H4 (cell line): ENCODE results near the gene MINDY2.

- RAMPAGE, long total RNA = no peak
Measured at GRCh38 chr15:58628380-58629204, 120.9 kb downstream of the ADAM10 start.

DNA sequence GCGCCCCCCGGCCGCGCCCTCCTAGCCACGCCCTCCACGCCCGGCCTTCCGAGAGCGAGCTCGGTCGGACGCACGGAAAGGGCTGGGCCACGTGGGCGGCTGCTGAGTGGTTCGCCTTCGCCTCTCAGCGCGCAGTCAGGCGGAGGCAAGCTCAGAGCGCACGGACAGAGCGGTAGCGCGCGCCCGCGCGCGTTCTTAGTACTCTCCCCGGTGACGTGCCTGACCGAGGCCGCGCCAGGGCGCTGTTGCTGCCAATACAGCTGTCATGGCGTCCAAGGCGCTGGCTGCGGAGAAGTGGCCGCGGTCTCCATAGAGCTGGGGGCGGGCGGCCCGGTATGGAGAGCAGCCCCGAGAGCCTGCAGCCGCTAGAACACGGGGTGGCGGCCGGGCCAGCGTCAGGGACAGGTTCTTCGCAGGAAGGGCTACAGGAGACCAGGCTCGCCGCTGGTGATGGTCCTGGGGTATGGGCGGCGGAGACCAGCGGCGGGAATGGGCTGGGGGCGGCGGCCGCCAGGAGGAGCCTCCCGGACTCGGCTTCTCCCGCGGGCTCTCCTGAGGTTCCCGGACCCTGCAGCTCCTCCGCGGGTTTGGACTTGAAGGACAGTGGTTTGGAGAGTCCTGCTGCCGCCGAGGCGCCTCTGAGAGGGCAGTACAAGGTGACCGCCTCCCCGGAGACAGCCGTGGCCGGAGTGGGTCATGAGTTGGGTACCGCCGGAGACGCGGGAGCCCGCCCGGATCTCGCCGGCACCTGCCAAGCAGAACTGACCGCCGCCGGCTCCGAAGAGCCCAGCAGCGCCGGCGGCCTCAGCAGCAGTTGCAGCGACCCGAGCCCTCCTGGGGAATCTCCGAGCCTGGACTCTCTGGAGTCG lies at the start of gene MINDY2:
TSS of gene MINDY2 (plus strand) at position 242 of the 869 bp plus-strand sequence.
- RAMPAGE, long total RNA = no peak

DNA sequence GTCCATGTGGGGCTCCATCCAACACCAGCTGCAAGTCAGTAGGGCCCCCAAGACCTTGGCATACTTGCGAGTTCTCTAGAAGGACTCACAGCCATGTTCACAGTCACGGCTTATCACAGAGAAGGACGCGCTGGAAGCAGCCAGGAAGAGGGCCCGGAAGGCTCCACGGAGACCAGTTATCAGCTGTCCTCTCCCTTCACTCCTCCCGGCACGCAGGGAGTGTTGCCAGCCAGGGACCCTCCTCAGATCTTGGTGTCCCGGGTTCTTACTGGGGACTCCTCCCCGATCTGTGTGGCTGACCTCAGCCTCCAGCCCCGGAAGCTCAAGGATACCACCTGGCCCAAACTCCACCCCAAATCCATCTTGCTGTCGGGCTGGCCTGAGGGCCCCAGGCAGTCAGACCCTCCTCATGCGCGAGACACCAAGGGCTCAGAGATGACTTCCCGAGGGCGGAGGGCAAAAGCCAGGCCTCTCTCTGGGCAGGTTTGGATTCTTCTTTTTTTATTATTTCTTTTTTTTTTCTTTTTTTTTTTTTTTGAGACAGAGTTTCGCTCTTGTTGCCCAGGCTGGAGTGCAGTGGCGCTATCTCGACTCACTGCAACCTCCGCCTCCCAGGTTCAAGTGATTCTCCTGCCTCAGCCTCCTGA lies 67.9 kb downstream of the SLTM start:
- RAMPAGE, long total RNA = no peak

DNA sequence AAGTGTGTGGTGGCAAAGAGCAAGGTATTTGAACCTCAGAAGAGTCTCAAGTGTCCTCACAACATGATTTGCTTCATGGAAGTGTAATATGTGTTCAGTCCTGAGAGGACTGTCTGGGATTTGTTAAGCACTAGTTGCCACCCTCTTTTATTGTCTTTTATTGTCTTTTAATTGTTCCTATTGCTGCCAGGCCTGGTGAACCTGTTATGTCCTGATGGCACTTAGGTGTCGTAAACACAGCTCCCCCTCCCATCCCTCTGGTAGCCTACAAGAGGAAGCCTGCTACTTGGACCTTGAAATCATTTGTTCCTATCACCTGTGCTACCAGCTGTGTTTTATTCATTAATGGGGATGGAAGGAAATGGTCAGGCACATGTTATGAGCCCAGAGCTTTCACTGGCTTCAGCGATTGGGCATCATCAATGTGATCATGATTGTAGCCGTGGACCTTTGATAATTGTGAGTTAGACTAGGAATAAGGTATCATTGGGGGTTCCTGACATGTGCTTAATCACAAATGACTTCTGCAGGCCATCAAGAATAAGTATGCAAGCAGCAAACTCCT lies 19.4 kb downstream of the CCNB2 start:
- RAMPAGE, long total RNA = no peak

GRCh38 chr15:59169201-59170034 lies 37.2 kb upstream of the LDHAL6B start:
- RAMPAGE, long total RNA = no peak

GRCh38 chr15:59237007-59237691 lies 30.5 kb downstream of the LDHAL6B start:
- RAMPAGE, long total RNA = no peak

- RAMPAGE, long total RNA = no peak
Measured at GRCh38 chr15:59273185-59273786, 66.6 kb downstream of the LDHAL6B start.

DNA sequence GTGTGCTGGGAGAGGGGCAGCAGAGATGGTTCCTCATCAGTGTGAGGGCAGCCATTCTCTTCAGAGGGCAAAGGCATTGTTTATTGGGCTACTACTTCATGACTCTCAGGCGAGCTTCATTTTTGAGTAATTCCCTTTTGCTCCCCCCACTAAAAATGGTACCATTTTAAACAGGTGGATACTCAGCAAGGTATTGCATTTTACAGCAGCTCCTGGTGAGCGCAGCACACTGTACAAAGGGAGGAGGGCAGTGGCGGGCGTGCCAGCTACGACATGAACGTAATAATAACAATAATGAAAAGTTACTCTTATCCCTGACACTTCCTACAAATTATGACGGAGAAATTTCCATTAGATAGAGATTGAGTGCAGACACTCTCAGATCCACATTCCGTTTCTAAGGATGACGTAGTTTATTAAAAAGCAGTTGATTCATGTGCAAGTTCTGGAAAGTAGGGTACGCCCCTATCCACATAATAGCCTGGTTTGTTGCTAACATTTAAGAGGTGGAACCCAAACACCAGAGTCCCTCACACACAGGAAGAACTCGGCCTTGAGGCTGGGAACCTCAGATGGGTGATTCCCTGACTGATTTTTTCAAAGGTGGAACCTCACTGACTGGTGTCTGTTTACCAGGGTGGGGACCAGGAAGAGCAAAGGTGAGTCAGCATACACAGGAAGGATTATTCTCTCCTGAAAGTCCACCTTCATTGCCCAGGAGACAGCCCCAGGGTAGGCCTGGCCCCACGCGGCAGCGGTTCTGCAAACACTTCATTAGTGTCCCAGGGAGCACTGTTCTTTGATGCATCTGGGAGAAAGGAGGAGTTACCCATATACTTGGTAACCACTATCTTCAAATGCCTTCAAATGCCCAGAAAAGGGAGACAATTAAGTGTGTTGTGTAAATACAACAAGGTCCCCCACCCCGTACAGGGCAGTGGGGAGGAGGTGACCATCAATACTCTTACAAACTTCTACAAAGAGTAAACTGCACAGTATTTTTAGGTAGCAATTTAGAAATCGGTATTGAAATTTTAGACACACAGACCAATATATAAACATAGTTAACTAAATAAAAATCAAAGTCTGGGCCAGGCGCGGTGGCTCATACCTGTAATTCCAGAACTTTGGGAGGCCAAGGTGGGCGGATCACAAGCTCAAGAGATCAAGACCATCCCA lies 69.9 kb downstream of the LDHAL6B start:
- RAMPAGE, long total RNA = no peak

GRCh38 chr15:59292338-59292963 lies 80.2 kb downstream of the MYO1E start:
- RAMPAGE, long total RNA = no peak

- RAMPAGE, long total RNA = no peak
Measured at GRCh38 chr15:59293946-59294273, 78.8 kb downstream of the MYO1E start.

DNA sequence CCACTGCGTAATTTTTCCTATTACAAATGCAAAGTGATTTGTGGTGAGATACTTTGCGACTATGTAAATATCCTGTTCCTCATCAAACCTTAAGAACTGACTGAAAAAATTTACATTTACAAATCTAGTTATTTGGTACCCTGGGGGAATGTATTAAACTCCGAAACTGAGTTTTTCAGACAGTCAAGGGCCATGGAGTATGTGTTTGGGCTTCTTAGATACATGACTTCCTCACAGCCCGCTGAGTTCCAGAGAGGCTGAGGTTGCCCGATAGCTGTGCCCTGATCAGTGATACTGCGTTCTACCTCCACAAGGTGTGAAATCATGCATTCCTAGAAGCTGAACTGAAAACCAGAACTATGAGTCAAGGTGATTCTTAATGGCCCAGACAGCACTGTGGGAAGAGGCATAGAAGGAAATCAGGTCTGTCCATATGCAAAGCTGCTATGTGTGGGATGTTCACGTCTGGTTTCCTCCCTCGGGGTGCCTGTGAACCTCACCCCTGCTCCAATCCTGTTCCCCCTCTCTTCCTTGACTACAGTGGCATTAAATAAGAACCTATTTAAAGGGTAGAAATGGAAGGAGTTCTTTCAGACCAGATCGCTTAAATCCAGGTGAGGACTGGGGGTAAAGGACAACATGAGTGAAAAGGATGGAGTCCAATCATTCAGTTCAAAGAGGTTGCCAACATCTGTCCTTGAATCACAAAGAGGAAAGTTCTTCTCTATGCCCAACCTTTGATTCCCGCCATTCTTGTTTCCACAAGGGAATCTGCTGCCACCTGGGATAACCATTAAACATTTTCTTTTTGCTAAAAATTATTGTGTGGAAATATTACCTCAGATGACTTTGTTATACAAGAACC lies 74.3 kb downstream of the MYO1E start:
- RAMPAGE, long total RNA = no peak

DNA sequence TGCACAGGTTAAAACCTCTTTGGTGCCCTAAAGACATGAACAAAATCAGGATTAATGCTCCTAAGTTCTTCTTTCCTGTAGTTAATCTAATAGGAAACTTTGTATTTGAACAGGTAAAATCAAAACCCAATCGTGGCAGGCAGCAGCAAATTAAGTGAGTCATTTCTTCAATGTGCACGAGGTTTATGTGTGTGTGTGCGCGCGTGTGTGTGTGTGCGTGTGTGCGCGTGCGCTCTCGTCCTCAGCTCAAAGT lies 851 bp downstream of the FAM81A start:
- RAMPAGE, long total RNA = no peak

- RAMPAGE, long total RNA = no peak
Measured at GRCh38 chr15:59662309-59662602, 4.9 kb upstream of the GTF2A2 start.

DNA sequence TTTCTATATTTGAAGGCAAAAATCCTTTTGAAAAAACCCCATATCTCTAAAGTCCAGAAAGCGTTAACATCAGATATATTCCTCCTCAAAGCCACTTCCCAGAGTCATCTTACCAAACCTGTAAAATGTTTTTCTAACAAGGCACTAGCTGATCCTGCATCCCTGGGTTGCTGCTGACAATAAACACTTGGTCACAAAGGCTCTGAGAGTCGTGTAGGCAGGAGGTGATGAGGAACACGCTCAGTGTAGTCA lies 73.3 kb downstream of the FOXB1 start:
- RAMPAGE, long total RNA = no peak

GRCh38 chr15:60348725-60349133 lies 49.1 kb downstream of the ANXA2 start:
- RAMPAGE, long total RNA = no peak

DNA sequence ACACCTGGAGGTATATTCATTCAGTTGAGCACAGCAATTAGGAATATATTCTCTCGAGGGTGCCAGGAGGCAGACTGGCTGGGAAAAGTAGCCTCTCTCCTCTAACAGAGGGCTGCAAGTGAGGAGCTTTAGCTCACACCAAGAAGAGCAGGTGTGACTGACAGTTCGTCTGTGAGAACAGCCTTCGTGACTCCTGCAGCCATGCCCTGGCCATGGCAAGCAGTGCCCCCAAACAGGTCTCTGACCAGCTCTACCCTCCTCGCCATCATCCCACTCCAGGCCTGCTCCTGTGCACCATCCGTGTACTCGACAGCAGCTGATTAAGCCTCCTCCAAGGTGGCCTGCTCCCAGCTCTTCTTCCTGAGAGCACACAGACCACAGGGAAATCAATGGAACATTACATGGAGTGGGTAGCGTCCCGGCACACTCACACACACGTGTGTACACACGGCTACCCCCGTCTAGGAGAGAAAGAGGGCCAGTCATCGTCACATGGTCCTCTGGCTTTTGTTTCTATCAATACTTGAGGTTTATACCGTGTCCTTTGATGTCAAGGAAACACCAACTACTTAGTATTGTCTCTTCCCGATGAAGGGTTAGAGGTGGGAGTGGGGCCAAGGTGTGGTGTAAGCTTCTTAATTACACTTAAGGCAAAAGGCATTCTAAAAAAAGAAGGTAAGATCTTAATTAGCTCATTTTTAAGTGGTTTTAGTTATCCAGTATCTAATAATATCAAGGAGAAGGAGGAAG lies 21.1 kb downstream of the ANXA2 start:
- RAMPAGE, long total RNA = no peak

GRCh38 chr15:60389981-60390529 lies 7.7 kb downstream of the ANXA2 start:
- RAMPAGE, long total RNA = no peak

- RAMPAGE, long total RNA = no peak
Measured at GRCh38 chr15:60480706-60481365, 1.9 kb upstream of the ICE2 start.

DNA sequence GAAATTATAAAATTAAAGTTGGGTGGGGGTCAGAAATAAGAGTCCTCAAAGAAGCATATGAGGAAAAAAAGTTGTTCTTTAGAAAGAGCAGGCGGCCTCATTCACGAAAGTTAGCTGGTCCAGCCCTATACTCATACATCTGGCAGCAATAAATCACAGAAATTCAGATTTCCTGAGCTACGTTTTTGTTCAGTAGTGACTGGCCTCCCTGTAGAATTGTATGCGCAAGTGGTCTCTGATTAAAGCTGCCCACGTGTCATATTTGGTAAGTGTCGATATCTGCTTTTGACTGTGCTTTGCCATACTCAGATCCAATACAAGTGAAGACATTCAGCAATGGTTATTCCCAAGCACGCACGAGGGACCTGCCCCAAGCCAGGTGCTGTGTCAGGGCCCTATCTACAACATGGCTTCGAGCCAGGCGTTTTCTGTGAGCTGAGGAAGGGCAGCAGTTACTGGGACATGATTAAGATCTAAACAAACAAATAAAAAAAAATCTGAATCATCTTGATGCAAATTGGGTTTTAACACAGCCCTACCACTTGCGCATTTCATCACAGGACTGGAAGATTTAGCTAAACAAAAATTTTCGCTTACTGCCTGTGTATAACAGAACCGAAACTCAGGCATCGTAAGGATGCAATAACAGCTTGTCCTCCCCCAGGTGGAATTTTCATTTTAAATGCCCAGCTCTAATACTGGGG lies 47.2 kb upstream of the ICE2 start:
- RAMPAGE, long total RNA = no peak

DNA sequence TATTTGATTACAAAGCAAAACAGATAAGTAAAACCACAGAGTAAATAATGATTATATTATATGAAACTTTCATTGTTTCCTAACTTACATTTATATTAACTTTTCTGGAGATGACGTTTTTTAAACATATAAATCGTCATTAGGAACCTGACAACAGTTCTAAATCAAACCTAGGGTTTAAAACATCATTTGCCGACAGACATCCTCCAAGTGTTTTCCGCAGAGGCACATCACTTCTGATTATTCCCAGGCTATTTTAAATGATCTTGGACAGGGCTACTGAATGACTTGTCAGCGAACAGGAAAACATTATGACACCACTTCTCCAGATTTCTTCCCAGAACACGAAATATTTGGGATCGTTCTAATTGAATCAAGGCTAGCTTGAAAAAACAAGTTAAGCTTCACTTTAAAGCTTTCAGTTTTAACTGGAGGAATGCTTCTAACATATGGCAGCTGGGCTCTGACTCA lies 126.8 kb upstream of the ICE2 start:
- RAMPAGE, long total RNA = no peak